H7 (cell line): ENCODE measurements around the genes PDIA3, HYPK and CTDSPL2.

GRCh38 chr15:42141845-42142259, 14.6 kb downstream of the PLA2G4F start:
- RAMPAGE, long total RNA = no peak

- RAMPAGE, long total RNA = no peak
Observed at GRCh38 chr15:42151701-42152173, 4.7 kb downstream of the PLA2G4F start.

DNA sequence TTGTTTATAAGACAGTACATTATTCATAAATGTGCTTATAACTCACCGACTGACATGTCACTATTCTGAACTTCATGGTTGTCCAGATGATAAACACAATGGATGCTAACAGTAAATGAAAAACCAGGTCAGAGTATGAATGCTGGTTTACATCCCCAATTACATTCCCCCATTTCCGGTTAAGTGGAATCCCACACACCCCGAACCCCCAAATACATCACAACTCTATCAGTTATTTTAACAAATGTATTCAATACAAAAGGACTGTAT, 19.5 kb upstream of the VPS39 start:
- RAMPAGE, long total RNA = no peak

- RAMPAGE, long total RNA = no peak
Observed at GRCh38 chr15:42275995-42276443, 2.8 kb upstream of the TMEM87A start.

- RAMPAGE, long total RNA = no peak
Observed at GRCh38 chr15:42287647-42287951, 14.4 kb upstream of the TMEM87A start.

DNA sequence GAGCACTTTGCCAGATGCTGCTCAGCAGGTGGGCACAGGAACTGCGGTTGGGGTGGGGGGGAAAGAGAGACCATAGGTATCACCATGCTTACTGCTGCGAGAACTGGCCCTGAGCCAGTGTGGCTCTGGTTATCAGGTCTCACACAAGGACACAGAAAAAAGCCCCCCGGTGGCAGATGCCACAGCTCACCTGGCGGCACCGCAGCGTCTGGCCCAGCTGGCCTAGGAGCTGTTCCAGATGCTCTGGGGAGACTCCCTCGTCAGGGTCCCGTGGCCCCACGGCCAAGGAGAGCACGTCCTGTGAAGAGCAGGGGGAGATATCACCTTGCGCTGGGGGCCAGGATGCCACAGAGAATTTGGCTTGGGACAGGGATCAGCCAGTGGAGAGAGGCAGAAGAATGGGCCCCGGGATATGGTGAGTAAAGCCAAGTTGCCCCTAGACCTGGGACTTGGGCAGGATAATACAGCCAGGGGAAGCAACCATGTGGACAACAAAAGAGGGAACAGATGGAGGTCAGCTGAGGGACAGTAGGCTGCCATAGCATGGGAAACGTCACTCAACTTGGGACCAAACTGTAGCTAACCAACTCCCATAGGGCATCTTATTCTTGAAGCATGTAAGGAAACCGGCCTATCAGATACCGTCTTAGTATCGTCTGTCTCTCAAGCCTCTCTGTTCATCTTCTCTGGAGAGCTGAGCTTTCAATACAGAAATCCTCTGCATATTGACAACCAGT, 10.6 kb downstream of the CDAN1 start:
- RAMPAGE, long total RNA = no peak

GRCh38 chr15:42858972-42859415, 61.6 kb downstream of the TTBK2 start:
- RAMPAGE, long total RNA = no peak

DNA sequence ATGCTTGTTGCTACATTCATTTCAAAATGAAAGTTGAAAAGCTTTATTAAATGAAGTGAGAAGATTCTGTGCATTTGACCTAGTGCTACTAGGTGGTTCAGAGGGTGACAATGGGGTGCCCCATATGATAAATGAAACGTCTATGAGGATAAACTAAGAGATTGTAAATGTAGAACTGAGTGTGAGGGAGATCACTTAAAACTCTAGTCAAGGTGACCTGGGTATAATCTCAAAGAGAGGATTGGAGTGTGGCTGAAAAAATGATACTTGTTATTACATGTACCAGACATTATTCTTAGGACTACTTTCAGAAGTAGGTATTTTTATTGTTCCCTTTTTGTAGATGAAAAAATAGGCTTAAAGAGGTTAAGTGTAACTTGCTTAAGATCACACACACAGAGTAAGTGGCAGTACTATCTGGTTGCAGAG, 7.7 kb downstream of the ADAL start:
- RAMPAGE, long total RNA = no peak

DNA sequence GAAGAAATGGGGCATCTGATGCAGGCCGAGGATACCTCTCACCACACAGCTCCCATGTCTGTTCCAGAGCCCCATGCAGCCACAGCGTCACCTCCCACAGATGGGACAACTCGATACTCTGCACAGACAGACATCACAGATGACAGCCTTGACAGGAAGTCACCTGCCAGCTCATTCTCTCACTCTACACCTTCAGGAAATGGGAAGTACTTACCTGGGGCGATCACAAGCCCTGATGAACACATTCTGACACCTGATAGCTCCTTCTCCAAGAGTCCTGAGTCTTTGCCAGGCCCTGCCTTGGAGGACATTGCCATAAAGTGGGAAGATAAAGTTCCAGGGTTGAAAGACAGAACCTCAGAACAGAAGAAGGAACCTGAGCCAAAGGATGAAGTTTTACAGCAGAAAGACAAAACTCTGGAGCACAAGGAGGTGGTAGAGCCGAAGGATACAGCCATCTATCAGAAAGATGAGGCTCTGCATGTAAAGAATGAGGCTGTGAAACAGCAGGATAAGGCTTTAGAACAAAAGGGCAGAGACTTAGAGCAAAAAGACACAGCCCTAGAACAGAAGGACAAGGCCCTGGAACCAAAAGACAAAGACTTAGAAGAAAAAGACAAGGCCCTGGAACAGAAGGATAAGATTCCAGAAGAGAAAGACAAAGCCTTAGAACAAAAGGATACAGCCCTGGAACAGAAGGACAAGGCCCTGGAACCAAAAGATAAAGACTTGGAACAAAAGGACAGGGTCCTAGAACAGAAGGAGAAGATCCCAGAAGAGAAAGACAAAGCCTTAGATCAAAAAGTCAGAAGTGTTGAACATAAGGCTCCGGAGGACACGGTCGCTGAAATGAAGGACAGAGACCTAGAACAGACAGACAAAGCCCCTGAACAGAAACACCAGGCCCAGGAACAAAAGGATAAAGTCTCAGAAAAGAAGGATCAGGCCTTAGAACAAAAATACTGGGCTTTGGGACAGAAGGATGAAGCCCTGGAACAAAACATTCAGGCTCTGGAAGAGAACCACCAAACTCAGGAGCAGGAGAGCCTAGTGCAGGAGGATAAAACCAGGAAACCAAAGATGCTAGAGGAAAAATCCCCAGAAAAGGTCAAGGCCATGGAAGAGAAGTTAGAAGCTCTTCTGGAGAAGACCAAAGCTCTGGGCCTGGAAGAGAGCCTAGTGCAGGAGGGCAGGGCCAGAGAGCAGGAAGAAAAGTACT, 8.2 kb downstream of the MAP1A start:
- RAMPAGE, long total RNA = no peak

DNA sequence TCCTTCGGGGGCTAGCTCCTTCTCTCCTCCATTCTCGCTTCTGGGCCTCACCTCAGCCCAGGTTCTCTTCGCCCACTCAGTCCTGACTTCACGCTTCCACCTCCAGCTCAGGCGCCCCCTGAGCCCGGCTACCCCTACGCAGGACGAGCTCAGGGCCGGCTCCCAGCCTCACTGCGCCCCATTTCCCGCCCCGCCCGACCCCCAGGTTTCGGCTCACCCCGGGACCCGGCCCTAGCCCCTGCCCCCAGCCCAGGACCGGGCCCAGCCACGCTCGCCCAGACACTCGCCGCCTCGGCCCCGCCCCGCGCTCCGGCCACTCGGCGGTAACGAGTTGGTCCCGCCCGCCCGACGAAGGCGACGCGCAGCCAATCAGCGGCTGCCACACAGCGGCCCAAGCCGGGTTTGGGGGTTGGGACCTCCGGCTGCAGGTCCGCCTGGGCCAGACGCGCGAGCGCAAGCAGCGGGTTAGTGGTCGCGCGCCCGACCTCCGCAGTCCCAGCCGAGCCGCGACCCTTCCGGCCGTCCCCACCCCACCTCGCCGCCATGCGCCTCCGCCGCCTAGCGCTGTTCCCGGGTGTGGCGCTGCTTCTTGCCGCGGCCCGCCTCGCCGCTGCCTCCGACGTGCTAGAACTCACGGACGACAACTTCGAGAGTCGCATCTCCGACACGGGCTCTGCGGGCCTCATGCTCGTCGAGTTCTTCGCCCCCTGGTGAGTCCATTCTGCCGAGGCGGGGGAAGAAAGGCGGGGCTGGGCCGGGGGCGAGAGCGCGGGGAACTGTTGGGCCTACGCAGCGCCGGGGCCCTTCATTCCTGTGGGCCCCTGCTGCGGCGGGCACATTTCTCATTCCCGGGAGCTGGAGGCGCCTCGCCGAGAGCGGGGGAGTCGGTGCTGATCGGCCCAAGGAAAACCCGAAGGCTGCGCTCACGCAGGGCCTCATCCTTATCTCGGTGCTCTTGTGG, at the start of gene PDIA3:
Gene PDIA3, plus strand, starts transcription at position 442 of the 961 bp plus-strand sequence.
- RAMPAGE, long total RNA = no peak

DNA sequence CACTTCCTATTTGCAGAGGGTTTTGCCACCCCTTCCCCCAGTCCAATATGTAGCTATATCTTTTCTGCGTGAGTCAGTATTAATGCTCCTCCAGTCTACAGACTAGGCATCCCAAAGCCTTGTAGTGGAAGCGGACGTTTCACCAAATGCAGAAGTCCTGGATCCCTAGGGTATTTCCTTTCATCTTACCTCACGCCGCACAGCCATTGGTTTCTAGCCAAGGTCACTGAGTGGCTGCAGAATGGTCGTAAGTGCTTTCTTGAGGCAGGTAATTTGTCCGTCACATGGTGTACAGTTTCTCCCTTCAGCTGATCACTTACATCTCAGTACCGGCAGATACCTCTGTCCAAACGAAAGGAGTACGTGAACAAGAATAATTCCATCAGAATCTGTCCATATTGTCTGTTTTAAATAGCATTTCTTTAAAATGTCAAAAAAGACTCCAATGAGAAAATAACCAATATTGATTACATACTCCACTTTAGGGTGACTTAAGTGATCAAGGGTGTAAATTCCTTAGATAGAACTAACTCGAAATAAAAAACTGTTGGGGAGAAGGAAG, 801 bp downstream of the PDIA3 start:
- RAMPAGE, long total RNA = no peak

DNA sequence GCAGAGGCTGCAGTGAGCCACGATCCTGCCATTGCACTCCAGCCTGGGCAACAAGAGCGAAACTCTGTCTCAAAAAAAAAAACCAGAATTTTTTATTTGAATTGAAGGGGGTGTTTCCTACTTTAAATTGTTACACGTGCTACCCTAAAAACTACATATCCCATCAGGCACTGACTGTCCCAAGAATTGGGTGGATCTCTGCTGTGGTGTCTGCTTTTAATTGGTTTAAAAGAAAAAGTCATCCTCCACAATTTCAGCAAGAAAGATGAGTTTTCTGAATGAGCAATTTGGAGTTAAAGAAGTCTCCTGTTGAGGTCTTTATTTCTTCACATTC, 2.1 kb downstream of the PDIA3 start:
- RAMPAGE, long total RNA = no peak

DNA sequence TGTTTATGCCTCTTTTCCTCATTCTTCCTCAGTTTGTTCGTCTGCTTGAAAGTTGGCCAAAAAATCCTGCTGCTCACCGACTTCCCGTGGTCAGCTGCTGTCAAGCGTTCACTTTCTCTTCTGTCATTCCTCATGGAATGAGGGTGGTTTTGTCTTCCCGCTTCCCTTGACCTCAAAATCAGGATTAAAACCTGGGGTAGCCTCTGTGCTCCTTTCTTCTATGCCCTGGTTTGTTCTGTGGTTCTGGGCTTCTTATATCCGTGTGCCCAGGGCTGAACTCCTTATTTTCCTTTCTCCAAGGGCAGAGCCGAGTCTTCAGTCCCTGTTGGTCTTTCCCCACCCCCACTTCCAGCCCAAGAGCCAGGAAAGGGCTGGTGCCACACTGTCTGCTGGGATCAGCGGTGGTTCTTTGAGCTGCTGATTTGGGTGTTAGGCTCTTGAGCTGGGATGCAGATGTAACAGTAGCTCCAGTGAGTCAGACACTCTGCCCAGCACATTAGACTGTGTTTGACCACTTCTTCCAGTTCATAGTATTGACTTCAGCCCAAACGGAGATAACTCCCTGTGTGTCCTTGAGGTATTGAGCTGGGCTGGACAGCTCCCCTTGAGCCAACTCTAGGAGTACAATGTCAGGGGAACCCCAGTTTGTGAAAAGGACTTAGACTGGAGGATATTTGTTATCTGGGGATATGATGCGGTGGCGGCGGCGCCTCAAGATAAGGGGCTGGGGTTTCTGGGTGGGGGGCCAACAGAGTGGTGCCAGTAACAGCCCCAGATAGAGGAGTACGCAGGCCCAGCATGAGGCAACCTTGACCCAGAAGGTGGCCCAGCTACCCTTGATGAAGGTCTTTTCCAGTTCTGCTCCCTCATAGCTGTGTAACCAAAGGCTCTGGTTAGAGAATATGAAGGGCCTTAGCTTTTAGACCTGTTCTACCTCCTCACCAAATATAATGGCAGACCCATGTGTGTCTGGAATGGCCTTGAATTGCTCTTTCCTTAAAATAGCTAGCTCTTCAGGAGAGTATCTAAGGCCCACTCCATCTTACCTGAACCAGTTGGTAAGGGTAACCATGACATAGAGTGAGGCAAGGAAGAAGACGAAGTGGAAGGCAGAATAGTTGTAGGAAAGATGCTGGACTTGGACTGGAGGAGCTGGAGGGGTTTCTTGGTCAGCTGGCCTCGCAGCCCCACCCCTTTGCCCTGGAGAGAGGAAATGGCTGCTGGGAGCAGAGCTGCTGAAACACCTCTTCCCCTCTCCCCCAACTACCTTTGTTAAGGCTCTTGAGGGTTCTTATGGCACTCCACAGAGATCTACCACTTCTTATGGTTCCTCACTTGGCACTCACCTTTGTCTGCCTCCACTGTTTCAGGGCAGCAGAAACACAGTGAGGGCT, 2.7 kb downstream of the SERF2 start:
- RAMPAGE, long total RNA = no peak

GRCh38 chr15:43800184-43800781, at the start of gene HYPK:
TSS of gene HYPK (plus strand) at chr15:43800599.
- RAMPAGE, long total RNA = no peak

DNA sequence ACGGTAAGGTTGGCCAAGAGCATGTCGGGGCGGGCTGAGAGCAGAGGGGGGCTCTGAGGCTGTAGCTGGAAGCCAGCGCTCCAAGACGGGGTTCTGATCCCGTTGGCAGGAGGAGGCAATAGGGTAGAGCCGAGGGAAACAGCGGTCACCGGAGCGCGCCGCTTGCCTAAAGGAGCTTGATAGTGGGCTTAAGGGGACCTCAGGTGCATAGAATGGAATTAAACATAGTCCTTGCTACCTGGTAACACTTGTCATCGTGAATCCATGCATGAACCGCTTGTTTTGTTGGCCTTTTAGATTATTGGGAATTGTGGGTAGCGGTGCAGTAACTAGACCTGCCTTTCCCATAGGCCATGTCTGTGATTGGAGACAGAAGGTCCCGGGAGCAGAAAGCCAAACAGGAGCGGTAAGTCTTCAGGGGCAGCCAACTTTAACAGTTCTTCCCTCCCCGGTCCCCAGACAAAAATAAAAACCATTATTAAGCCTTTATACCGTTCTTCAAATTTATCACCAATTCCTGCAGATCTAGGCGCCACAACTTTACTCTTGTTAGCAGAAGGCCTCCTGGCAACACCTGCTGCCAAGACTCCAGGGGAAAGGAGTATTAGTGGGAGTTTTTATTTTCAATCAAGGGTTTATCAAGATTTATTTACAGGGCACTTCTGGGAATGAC, 519 bp downstream of the HYPK start:
- RAMPAGE, long total RNA = no peak

- RAMPAGE, long total RNA = no peak
Observed at GRCh38 chr15:43880605-43881236, 53.9 kb downstream of the WDR76 start.

DNA sequence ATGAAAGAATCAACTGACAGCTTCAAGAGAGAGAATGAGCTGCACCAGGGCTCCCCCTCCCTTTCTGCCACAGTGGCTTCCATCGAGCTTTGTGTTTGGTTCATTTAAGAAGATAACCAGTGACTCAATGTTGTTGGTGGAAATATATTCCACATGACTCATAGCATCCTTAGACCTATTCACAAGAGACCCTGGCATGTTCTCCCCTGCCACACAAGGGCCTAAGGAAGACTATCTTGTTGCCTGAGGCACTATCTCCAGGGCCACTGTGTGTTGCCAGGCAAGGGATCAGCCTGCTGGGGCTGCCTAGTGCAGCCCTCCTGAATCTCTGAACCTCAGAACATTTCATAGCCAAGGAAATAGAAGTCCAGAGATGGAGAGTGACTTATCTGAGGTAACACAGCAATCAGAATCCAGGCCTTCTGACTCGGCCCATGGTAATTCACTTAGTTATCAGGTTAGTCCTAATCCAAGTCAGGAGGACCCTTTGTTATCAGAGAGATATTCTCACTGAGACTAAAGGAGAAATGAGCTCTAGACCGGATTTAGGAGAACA, 86.7 kb downstream of the WDR76 start:
- RAMPAGE, long total RNA = no peak

DNA sequence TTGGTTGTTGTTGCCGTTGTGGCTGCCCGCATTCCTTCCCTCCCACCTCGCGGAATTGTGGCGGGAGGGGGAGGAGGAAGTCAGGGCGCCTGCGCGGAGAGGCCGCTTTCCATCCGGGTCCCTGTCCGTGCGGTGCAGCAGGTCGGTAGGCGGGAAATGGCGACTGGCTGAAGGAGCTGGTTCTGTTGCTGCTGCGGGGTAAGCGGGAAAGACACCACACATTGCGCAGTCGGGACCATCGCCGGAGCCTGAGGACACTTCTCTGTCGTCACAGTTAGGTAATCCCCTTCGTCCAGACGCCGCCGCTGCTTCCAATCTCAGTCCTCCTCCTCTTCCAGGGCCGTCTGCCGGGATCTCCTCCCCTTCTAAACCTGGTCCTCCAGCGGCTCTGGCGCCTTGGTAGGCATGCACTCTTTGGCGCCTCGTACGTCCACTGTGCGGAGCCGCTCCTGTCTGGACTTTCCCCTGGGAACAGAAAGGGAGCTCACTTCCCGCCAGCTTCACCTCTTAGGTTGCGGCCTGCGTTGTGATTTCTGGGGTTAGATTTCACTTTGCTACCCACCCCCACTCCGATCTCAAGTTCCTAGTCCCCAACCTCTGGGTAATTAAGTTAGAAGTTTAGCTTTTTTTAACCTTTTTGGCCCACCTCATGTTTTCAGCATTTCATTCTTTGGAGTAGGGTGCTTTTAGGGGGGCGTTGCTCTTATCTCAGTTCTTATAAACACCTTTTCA, at the start of gene CTDSPL2:
Gene CTDSPL2, plus strand, starts transcription at position 135 of the 732 bp plus-strand sequence.
- RAMPAGE, long total RNA = start-site peak on the plus strand centred at position 146 of the sequence, 13 bp wide, 368 reads

- RAMPAGE, long total RNA = no peak
Observed at GRCh38 chr15:44541577-44542973, 5.1 kb downstream of the EIF3J start.

- RAMPAGE, long total RNA = no peak
Observed at GRCh38 chr15:44726988-44727366, 9.4 kb upstream of the TRIM69 start.